SJCRH30 (cell line): Measurements from ENCODE around the gene SLC25A29.

DNA sequence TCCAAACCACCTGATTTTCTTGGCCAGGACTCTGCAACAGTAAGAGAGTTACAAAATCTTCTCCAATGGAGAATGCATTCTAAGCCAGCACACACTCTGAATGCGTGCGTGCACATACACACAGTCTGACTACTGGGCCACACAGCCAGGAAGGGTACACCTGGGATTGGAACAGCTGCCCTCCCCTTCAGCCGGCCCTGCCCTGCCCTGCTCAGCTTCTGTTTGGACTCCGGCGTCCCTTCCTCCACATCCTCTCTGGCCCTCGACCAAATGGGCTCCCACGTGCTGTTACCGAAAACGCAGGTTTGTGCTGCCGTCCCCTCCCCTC, 42.9 kb downstream of the CCNK start:
- RAMPAGE, long total RNA, result no peak

GRCh38 chr14:99529659-99530593, 48.7 kb downstream of the CCNK start:
- RAMPAGE, long total RNA, result no peak

- RAMPAGE, long total RNA, result no peak
Measured at GRCh38 chr14:99561694-99562467, 42.1 kb downstream of the CCDC85C start.

DNA sequence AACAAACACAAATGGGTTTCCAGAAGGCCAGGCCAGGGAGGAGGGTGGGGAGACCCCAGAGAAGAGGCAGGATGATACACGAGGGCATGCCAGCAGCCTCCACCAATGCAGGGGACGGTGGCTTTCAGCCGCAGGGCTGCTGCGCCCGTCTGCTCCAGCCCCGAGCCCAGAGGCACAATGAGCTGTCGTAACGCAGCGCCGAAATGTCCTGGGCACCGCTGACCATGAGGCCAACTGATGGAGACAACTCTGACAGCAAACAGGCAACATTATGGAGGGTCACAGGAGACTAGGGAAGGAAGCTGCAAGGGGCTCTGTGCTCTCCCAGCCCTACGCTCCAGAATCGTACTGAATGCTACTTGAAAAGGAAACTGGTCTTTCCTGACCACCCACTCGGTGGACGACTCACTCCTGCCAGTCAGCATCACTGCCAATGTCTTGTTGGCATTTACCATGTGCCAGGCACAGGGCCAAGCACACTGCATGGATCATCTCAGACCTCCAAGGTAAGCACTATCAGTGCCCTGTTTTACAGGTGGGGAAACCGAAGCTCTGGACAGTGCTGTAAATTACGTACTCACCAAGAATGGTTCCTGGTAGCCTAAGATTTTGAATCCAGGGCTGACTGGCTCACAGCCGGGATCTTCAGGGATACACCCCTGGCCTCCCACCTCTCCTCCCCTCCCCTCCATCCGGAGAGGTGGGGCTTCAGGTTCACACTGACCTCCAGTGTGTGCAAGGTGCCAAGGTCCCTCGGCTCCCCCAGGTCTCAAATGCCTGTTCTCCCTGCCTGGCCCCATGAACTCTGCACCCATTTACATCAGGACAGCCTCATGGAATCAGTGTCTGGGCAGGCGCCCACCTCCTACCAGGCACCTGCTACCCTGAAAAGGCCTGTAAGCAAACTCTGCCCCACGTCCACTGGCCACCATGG, 37.9 kb downstream of the CCDC85C start:
- RAMPAGE, long total RNA, result no peak

DNA sequence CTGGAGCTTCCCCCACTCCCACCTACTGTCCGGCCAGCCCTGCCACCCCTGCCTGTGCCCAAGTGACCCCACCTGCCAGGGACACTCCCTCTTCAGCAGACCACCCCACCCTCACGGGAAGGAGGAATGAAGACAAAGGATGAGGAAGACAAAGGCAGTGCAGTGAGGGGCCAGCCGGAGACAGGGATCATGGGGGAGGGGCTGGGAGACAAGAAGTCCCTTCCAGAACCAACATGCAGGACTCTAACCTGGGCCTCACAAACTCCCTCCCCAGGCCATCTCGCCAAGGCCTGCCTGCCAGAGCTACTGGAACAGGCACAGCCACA, 33.0 kb downstream of the CCDC85C start:
- RAMPAGE, long total RNA, result no peak

- RAMPAGE, long total RNA, result no peak
Measured at GRCh38 chr14:99752092-99752500, 41.1 kb upstream of the EML1 start.

GRCh38 chr14:99943664-99944138, 121.5 kb upstream of the EVL start:
- RAMPAGE, long total RNA, result no peak

DNA sequence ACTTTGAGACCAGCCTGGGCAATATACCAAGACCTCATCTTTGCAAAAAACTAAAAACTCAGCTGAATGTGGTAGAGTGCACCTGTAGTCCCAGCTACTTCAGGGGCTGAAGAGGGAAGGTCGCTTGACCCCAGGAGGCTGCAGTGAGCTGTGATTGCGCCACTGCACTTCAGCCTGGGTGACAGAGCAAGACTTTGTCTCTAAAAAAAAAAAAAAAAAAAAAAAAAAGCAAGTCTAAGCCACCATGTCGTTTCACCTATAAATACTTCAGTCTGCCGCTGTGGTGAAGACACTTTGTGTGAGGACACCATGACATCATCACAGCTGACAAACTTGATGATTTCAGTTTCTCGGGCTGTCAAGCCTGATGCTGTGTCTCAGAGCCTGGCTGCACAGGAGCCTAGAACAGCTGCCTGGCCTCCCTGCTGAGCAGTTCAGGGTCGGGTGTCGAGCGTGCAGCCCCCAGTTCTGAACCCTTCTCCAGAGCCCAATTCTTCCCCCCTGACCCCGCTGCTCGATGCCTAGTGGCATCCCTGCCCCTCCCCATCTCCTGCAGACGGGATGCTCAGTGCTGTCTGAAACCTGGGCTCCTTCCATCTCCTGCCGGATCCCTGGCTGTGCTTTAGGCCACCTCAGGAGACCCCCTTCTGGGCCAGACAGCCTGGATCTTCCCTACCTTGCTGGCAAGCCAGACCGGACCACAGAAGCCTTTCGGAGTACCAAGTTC, 119.2 kb upstream of the EVL start:
- RAMPAGE, long total RNA, result no peak

GRCh38 chr14:99980536-99980958, 84.7 kb upstream of the EVL start:
- RAMPAGE, long total RNA, result no peak

GRCh38 chr14:100025191-100025553, 40.0 kb upstream of the EVL start:
- RAMPAGE, long total RNA, result no peak

DNA sequence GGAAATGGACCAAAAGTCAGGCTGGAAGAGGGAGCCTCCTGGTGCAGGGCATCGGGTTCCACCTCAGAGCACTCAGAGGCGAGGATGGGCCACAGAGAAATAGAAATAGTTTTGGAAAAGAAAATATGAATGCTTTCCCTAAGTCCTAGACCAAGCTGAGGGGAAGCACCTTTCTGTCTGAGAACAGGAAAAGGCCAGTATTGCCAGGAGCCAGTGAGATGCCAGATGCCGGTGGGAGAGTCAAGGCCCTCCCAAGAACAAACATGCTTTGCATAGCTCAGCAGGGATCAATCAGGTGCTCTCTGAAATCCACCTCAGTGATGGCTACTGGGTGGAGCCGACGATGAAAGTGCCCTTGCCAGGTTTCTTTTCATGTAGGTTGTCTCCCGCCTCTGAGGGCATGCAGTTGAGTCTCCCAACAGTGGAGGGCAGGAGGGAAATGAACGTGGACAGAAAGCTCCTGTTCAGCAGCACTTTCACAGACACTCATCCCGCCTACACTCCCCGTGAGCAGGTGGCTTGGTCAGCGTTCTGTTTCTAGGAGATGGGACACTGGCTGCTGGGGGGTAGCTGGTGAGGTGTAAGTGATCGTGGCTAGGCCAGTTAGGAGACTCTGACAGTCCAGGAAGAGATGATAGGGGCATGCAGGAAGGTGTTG, 28.2 kb downstream of the DEGS2 start:
- RAMPAGE, long total RNA, result no peak

- RAMPAGE, long total RNA, result no peak
Measured at GRCh38 chr14:100144095-100144825, 15.2 kb downstream of the DEGS2 start.

DNA sequence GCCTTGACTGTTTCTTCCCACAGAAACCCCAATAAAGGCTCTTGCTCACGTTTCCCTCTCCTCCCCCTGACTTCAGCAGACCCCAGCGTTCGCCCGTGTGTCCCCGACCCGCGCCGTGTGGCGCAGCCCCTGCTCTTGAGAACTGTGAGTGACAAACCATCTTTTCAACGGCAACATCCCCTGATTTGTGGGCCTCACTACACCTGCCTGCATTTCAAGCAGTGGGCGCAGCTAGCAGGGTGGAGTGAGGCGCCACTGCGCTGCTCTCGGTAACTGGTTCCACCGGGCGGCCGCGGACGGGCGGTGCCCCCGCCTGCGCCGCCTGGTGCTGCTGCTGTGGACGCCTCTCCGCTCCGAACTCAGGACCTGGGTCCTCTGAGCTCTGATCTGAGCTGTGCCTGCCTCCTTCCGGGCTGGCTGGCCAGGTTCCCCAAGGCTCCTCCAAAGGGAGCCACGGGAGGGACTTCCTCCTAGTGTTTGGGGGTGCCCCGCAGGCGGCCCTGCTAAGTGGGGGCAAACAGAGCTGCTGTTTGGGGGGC, 5.9 kb upstream of the DEGS2 start:
- RAMPAGE, long total RNA, result no peak

DNA sequence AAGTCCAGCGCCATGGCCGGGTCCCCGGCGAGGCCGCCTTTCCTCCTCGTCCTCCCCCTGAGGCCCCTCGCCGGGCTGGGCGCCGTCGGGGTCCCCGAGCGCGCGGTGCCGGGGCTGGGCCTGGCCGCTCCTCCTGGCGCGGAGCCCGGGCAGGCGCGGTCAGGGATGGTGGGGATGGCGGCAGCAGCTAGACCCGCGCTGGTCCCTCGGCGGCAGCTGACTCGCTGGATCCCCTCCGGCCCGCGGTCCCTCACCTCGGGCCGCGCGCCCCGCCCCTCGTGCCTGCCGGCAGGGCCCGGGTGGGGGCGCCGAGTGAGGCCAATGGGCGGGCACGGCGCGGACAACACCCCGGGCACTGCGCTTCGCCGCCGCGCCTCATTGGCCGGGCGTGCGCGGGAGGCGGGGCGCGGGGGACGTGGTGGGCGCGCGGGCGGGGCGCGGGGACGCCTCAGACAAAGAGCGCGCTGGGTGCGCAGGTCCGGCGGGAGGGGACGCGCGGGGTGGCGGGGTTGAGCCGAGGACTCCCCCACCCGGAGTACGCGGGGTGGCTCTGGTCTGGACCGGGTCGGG, at the start of gene SLC25A29:
Gene SLC25A29, minus strand, starts transcription at position 226 of the 570 bp plus-strand sequence.
- RAMPAGE, long total RNA, result no peak

DNA sequence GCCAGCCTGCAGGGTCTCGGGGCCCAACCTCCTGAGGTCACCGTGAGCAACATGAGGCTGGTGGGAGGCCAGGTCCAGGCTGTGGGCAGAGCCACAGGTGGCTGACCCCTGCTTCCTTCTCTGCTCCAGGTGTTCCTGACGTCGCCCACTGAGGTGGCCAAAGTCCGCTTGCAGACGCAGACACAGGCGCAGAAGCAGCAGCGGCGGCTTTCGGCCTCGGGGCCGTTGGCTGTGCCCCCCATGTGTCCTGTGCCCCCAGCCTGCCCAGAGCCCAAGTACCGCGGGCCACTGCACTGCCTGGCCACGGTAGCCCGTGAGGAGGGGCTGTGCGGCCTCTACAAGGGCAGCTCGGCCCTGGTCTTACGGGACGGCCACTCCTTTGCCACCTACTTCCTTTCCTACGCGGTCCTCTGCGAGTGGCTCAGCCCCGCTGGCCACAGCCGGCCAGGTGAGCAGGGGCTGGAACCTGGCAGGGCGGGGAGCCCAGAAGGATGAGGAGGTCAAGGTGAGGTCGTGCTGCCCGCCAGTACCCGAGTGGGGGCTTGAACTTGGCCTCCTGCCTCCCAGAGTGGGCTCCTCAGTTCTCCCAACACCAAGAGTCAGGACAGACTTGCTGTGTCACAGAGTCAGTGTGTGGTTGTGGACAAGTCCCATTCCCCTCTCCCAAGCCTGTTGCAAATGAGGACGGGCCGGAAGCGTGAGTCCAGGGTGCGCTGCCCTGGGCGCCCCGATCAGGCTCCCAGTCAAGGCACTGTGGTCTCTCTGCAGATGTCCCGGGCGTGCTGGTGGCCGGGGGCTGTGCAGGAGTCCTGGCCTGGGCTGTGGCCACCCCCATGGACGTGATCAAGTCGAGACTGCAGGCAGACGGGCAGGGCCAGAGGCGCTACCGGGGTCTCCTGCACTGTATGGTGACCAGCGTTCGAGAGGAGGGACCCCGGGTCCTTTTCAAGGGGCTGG, 5.7 kb downstream of the SLC25A47 start:
- RAMPAGE, long total RNA, result no peak

DNA sequence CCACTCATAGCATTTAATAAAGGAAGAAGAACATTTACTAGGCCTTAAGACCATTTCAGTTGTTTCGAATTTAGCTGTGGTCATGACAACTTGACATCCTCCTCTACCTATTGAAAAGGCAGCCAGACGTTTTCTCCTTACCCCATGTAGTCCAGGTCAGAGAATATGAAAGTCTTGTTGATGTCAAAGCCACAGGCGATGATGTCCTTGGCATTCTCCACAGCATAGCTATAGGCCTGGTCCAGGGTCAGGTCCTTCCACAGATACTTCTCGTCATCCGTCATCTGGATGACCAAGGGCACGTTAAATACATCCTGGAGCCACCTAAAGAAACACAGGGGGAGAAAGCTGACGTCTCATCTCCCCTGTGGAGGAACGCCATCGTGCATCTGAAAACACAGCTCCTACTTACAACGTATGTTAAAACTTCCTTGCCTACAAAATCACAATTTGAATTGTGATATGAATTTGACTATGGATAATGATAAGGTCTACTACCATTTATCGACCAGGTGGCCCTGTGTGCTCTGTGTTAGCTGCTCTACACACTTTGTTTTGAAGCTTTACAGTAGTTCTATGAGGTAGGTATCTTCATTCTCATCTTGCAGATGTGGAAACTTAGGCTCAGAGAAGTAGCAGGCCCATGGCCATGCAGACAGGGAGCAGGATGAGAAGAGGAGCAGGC, 21.5 kb downstream of the WARS1 start:
- RAMPAGE, long total RNA, result no peak

- RAMPAGE, long total RNA, result no peak
Measured at GRCh38 chr14:100425025-100425557, 48.8 kb downstream of the WDR25 start.

DNA sequence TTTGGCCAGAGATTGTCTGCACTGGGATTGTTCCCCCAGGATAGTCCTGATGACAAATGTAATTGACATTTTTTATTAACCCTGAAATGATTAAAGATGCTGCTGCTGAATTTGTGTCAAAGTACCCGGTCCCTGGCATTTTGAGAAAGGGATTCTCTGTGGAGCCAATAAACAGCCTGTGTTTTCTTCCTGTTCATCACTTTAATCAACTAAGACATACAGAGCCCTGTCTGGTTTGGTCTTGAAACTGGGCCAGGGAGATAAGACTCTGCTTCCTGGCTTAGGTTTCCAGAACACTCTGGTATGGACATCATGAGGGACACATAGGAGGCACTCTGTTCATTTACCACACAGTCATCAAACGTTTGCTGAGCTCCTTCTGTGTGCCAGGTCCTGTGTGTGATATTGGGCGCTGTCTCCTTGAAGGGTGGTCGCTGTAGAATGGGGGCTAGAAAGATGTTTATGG, 64.6 kb downstream of the WDR25 start:
- RAMPAGE, long total RNA, result no peak

DNA sequence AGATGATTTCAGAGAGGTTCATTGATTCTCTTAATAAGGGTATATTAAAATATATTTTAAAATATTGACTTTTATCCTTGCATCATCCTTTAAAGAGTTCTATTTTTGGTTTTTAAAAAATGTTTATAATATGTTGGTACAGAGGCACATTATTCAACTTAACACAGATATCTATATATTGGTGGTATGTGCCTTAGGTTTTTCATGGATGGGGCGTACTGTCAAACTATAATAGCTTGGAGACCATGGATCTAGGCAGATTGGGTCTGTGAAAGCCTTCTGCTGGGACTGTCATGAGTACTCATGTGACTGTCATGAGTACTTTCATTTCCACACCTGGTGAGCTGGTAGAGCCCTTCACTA, 104.9 kb downstream of the BEGAIN start:
- RAMPAGE, long total RNA, result no peak

- RAMPAGE, long total RNA, result no peak
Measured at GRCh38 chr14:100533962-100534642, 53.1 kb downstream of the BEGAIN start.